Retinal pigment epithelial cell (primary cell): ENCODE data around the genes IRF2 and CASP3.

DNA sequence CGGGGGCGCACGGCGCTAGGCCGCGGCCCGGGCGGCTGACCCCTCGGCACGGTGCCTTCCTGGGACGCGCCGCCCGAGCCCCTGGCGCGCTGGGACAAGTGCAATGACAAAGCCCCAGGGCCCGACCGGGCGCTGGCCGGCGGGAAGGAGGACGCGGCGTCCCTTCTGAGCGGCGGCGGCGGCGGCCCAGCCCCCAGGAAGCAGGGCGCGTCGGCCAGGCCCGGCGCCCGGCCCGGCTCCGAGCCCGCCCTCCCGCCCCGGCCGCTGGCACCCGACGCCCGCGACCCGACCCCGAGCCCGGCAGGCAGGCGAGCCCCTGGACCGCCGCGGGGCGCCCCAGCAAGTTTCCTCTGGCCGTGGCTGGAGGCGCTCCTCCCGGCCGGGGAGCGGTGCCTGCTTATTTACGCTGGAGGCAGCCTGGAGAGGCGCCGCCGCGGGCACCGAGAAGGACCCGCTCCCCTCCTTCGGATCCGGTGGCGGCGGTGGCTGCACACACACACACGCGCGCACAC lies 892 bp downstream of the IRF2 start:
- RRBS, result 1% methylated on average over 40 of the region's 72 CpGs

GRCh38 chr4:184473914-184474757 lies at the start of gene IRF2:
Gene IRF2, minus strand, starts transcription at chr4:184474550.
- RRBS, result 5% methylated on average over 11 of the region's 39 CpGs

- RRBS, result no CpG with 5 or more reads among the region's 6 CpGs
These were observed 3.2 kb upstream of the IRF2 start for GRCh38 chr4:184477487-184477963.

DNA sequence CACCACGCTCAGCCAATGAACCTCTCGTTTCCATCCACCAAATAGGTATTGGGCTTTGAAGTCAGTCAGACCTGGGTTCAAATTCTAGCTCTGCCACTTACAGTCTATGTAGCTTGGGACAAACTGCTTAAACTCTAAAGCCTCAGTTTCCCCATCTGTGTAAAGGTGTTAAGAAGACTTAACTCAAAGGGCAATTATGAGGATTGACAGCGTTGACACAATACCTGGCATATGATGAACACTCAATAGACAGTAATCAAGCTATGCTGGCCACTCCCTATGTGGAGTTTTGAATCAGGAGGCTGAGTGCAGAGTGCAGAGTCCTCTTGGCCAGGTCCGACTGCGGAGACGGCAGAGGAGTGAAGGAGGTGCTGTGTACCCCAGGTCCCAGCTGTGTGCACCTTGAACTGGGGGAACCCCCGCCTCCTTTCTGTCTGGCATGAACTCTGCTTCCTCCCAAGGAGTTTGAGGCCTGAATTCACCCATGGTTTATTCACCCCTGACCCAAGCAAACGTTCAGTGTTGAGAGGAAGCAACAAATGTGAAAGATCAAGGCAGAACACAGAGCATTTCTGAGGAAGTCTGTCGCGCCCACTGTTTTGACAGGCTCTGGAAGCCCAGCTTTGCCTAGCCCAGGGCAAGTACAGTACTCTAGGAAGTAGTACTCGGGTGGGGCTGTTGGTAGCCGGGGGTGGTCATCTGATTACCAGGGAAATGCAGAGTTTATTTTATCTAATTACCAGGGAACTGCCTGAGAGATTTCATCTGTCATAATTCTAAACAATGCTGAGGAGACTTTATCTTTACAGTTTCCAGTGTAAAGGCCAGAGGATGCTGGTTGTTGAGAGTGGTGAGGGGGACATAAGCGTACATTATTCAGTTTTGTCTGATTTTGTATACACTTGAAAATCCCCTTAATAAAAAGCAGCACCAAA lies 72.9 kb upstream of the IRF2 start:
- RRBS, result no CpG with 5 or more reads among the region's 13 CpGs

DNA sequence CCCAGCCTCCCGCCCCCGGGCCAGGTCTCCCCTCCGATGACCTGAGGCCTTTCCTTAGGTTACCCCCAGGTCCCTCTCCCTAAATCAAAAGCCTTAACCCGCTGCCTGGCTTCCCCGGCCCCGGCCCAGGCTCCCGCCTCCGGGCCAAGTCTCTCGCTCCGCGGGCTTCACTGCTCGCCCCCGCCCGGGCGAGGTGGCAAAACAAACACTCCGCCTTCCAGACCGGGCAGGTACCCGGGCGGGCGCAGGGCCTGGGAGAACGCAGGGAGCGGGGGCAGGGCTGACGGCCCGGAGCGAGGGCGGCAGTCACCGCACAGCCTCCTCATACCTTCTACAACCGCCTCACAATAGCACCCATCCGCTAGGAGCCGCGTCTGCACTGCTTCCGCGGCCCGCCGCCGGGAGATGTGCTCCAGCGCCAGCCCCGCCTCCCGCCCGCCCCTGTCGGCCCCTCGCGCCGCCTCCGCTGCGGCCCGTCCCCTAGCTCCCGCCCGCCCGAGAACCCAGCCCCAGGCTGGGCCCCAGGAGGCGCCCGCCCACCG lies at the start of gene CASP3:
Gene CASP3, minus strand, starts transcription at position 381 of the 542 bp plus-strand sequence.
- RRBS, result under 1% methylated on average over 25 of the region's 53 CpGs

DNA sequence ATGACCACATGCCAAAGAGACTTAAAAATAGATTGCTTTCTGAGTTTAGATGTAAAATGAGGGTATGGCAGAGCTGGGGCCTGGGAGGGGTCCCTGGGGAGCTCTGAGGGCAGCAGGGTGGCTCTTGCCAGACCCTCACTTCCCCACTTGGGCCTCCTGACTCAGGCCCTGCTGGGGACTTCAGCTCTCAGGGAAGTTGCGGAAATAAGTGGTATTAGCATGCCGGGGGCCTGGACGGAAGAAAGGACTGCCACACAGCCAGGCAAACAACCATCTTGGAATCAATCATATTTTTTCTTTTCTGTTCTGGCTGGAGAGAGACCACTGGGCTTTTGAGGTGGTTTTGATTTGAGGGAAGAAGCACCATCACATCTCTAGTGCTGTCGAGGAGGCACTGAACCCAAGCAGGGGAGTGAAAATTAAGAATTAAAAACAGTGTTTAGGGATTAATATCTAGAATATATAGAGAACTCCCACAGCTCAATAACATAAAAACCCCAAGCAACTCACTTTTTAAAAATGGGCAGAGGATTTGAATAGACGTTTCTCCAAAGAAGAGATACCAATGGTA lies 19.1 kb upstream of the CENPU start:
- RRBS, result no CpG with 5 or more reads among the region's 5 CpGs

DNA sequence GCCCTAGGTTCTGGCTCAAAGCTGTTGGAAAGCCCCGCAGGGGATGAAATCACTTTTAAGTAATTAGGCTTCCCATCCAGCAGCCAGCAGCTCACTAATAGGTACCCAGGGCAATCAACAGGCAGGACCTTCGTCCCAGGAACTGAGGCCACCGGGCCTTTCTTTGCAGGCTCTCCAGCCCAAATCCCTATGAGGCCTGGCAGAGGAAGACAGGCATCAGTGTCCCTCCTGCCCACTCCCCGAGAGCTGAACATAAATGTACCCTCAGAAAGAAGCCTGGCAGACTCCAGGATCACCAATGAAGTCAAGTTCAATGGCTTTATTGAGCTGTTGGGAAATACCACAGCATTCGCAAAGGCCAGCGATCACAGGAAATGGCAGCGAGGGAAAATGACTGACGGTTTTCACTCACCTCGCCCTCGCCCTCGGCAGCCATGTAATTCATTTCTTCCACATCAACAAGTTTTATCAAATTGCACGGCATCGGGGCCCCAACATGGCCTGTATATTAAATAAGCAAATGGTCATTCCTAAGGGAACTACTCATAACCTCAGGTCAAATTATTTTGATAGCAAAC lies 28.9 kb upstream of the CENPU start:
- RRBS, result no CpG with 5 or more reads among the region's 13 CpGs

- RRBS, result no CpG with 5 or more reads among the region's 3 CpGs
These were observed 29.4 kb upstream of the CENPU start for GRCh38 chr4:184763381-184763659.

DNA sequence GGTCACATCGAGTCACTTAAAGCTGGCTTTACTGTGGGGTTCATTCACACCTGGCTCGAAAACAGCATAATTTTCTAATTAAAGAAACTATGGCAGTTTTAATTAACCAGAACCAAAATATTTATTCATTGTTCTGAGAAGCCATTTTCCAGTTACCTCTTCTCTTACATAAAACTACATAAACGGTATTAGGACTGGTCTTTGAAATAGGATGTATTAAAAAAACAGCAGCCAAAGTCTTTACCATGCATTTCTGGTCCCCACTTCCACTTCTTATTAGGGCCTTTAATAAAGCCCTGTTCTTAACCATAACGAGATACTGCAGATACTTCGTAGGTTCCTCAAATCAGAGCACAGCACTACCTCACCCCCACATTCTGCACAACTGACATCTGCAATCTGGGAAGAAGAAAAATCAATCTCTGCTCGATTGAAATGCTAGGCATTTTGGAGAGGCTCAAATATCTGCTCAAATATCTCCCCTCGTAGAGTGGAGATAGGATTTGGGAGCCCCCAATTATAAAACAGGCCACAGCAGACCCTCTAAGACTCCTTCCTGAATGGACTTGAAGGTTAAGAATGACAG lies 40.1 kb upstream of the CENPU start:
- RRBS, result no CpG with 5 or more reads among the region's 7 CpGs

GRCh38 chr4:184792401-184792898 lies 33.3 kb downstream of the ACSL1 start:
- RRBS, result no CpG with 5 or more reads among the region's 8 CpGs

DNA sequence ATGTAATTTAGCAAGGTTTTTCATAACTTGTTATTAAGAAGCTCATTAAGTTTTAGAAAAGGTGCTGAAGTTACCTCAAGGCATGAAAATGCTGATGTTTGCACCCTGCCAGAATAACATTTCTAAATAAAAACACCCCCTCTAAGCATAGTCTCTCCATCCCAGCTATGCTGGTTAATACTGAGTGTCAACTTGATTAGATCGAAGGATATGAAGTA lies 30.1 kb downstream of the ACSL1 start:
- RRBS, result no CpG with 5 or more reads among the region's 1 CpG

DNA sequence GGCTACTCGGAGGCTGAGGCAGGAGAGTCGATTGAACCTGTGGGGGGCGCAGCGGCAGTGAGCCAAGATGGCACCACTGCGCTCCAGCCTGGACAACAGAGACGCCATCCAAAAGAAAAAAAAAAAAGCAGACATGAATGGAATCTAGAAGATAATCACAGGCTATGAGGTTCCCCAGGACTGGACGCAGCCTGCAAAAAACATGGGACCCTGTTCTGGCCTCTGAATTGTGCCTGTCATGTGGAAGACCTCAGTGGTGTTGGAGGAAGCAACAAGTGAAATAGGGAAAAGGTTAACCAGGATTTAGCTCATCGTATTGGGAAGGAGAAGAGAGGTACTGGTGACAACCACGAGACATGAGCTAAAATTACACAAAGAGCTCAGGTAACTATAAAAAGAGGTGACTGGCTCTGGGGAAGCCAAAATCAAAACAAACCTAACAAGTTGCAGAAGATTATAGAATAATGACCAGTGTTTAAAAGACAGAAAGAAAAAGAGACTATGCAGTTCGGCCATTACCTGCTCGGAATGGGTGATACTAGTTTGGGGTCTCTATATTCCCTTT lies 9.7 kb downstream of the ACSL1 start:
- RRBS, result no CpG with 5 or more reads among the region's 11 CpGs

DNA sequence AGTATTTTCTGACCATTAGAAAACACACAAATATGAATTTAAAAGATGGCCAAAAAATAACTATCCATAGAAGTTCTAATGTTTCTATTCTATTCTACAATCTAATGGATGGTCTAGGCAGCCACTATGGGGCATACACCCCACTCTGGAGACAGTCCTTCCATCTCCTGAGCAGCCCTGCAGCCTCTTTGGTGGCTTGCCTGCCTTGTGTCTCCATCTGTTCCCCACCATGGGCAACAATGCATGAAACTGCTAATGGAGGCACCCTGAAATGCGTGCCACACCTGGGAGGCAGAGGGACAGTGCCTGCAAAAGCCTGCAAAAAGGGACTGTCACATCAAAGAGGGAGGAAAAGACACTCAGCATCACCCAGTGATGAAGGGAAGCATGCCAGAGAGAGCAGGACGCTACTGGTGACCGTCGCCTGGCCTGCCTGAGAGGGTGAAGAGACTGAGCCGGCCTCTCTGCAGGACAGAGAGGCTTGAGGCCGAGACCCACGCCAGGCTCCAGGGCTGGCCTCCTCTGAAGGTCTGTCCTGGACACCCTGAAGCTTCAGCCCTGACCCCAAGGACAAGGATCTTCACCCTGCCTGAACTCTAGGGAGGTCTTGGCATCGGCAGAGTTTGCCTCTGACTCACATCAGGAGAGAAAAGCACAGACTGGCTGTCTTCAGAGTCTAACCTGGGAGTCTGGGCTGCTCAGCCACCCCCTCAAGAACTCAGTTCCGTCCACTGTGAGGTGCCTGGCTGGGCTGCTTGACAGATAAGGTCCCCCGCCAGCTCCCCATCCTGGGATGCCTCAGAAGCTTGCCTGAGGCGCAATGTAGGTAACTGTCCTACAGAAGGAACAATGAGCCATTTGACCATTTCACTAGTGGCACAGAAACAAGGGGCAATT lies 8.2 kb downstream of the ACSL1 start:
- RRBS, result no CpG with 5 or more reads among the region's 11 CpGs

GRCh38 chr4:184838610-184839352 lies 13.0 kb upstream of the ACSL1 start:
- RRBS, result no CpG with 5 or more reads among the region's 11 CpGs

DNA sequence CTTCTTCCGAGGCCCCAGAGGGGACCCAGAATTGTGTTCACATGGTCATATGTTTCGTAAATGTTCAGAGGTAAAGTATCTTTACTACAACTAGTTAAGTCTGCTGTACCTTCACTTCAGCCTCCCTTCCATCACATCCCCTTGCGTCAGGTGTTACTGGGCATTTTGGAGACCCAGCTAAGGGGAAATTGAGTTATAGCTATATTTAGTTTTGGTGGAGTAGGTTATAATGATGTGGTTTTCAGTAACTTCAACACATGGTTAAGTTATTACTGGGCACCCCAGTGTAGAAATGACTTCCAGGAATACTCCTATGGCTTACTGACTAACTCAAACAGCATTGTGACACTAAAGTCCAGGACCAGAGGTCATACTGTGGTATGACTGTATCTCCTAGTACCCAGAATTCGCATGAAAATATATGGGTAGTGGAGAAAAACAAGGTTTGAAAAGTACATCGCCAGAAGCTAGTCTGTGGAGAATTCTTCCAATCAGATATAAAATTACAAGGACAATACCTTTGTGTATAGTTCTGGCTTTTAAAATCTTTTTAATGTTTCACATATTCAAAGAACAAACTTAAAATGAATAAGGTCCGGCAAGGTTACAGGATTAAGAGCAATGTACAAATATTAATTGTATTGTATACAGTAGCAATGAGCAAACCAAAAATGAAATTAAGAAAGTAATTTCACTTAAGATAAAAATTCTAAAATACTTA lies 23.5 kb upstream of the ACSL1 start:
- RRBS, result no CpG with 5 or more reads among the region's 6 CpGs

DNA sequence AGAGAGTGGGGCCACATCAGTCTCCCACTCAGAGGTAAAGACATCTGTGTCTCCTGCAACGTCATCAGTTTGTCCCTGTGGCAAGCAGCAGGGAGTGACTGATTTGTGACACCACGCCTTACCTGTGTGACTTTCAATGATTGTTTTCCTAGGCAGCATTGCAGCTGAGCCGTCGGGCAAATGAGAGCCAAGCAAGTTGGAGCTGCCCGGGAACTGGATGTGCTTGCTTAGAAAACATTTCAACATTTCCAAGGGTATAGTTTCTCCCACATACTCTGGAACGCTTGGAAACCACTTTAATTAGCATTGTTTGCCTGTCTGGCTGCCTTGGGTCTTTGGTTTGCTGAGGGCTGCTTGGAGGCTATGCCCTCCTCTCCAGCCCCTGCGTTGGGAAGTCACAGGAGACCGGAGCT lies 29.6 kb upstream of the HELT start:
- RRBS, result no CpG with 5 or more reads among the region's 8 CpGs

DNA sequence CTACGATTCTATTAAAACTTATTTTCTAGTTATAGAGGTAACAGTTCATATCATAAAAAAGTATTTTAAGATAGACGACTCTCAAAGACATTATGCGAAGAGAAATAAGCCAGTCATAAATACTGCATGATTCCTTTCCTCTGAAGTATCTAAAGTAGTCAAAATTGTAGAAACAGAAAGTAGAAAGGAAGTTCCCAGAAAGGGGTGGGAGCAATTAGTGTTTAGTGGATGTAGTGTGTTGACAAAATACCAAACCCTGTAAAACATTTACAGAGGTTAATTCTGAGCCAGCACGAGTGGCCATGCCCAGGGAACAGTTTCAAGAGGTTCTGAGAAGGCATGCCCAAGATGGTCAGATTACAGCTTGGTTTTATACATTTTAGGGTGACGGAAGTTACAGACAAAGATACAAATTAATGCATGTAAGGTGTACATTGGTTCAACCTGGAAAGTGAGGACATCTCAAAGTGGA lies 34.4 kb upstream of the SLC25A4 start:
- RRBS, result no CpG with 5 or more reads among the region's 5 CpGs

GRCh38 chr4:185258587-185259476 lies 49.4 kb downstream of the SNX25 start:
- RRBS, result no CpG with 5 or more reads among the region's 5 CpGs

DNA sequence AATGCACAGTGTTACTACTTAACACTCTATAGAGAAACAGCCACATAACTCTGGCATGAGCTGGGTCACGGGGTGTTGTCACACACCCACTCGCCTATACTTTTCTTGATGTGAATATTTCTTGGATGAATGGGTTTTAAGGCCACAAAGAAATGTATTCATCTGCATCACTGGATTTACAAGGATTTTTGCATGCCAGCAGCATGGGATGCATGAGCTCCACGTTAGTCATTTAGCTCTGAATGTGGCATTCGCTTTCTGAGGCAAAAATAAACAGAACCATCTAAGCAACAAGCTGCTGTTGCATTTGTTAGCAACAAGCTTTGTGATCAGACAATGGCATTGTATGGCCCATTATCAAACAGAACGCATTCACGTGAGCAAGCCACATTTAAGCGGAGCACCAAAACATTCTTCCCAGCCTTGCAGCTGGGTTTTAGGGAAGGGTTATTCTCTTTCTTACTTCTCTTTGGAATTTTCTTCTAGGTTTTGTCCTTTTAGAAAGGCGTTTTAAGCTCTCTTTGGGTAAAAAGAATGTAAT lies 89.6 kb downstream of the LRP2BP start:
- RRBS, result no CpG with 5 or more reads among the region's 8 CpGs

GRCh38 chr4:185504349-185505326 lies 30.7 kb downstream of the PDLIM3 start:
- RRBS, result no CpG with 5 or more reads among the region's 21 CpGs